Measurements from ENCODE around the genes C4orf17 and MANBA.

- PRO-cap: no peak
CAGE:
- cytosol, long polyA plus RNA: no peak
- long polyA plus RNA: no peak
- nucleus, long polyA plus RNA: no peak
Measured at GRCh38 chr4:98996554-98996857, 985 bp downstream of the METAP1 start.

DNA sequence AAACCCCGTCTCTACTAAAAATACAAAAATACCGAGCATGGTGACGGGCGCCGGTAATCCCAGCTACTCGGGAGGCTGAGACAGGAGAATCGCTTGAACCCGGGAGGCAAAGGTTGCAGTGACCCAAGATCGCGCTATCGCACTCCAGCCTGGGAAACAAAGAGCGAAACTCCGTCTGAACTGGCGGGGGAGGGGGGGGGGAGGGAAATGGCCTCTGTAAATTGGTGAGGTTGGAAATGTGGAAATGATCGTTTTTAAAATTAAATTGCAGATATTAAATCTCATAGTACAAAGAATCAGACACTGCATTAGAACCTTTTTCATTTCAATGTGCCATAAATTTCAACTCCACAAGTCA lies 1.4 kb downstream of the ADH5 start:
- PRO-cap: no peak
CAGE:
- cytosol, long polyA plus RNA: no peak
- long polyA plus RNA: no peak
- nucleus, long polyA plus RNA: no peak

DNA sequence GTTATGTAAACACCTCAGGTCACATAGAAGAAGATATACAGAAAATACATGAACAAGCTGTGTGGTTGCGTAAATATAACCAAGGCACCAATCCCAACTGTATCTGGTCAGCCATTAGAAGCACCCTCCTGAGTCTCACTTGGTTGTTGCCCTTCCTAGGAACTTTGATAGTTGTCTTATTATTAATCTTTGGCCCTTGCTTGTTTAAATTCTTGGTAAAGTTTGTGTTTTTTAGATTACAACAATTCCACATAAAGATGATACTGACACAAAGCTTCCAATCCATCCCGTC lies 11.0 kb upstream of the ADH4 start:
- PRO-cap: no peak
CAGE:
- cytosol, long polyA plus RNA: no peak
- long polyA plus RNA: no peak
- nucleus, long polyA plus RNA: no peak

GRCh38 chr4:99291129-99291709 lies 434 bp upstream of the ADH1A start:
- PRO-cap: no peak
CAGE:
- cytosol, long polyA plus RNA: no peak
- long polyA plus RNA: no peak
- nucleus, long polyA plus RNA: no peak

- PRO-cap: no peak
CAGE:
- cytosol, long polyA plus RNA: no peak
- long polyA plus RNA: no peak
- nucleus, long polyA plus RNA: no peak
Measured at GRCh38 chr4:99310570-99311232, 10.5 kb downstream of the ADH1B start.

DNA sequence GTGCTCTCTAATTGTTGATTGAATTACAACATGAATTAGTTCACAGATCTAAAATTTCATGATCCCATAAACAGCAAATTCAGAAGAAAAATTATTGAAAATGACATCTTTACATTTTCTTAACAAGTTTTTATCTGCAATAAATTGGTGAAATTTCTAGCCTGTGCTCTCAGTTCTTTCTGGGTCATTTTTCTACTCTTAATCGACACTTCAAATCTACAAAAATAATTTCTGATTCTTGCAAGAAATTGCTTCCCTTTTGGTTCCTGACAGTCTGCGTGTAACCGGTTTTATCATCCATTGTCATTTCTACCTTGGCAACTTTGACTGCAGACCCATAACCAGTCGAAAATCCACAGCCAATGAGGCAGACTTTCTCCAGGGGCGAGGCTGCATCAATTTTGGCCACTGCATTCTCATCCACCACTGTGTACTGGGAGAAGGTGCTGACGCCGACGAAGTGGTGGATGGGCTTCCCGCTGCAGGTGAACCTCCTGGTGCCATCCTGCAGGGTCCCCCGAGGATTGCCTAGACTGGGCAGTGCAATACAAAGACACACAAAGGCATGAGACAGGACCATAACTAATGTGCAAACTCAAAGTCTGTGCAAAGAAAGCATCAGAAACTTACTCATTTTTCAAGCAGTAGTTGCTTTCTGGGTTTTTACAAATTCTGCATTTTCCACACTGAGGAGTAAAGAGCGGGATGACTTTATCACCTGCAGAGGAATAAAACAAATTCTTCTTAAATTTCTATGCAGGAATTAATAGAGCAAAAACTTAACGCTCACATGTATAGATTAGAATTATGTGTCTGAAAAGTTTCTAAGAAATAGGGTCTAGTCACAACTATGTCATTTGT lies 7.8 kb downstream of the ADH1C start:
- PRO-cap: no peak
CAGE:
- cytosol, long polyA plus RNA: no peak
- long polyA plus RNA: no peak
- nucleus, long polyA plus RNA: no peak

DNA sequence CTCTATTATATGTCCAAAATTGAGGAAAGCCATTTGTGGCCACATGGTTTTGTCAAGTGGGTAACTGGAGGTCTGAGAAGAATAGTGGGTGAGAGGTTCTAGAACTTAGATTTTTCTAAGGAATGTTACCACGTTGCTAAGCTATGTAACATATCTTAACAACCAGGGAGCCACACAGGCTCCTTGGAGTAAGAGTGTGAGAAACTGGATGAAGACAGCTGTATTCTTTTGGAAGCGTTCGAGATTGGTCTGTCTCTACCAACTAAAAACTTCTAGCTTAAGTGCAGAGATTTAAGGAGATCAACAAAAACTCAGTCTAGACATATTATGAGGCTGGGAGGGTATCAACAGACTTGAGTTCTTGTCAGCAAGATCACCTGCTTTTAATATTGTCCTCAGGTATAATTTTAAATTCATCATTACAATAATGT lies at the start of gene C4orf17:
C4orf17 (plus strand) TSS at position 148 of the 431 bp plus-strand sequence.
- PRO-cap: no peak
CAGE:
- cytosol, long polyA plus RNA: no peak
- long polyA plus RNA: no peak
- nucleus, long polyA plus RNA: no peak

- PRO-cap: bidirectional peak, plus-strand start at chr4:99949271, minus-strand start at chr4:99949059
CAGE:
- cytosol, long polyA plus RNA: no peak
- long polyA plus RNA: no peak
- nucleus, long polyA plus RNA: no peak
Measured at GRCh38 chr4:99948721-99949430, 1.2 kb downstream of the H2AZ1 start.

- PRO-cap: no peak
CAGE:
- cytosol, long polyA plus RNA: no peak
- long polyA plus RNA: no peak
- nucleus, long polyA plus RNA: no peak
Measured at GRCh38 chr4:101279412-101279914, 67.9 kb downstream of the PPP3CA start.

- PRO-cap: no peak
CAGE:
- cytosol, long polyA plus RNA: no peak
- long polyA plus RNA: no peak
- nucleus, long polyA plus RNA: no peak
Measured at GRCh38 chr4:101345095-101345606, 2.2 kb downstream of the PPP3CA start.

GRCh38 chr4:102541303-102541827 lies 40.2 kb downstream of the NFKB1 start:
- PRO-cap: no peak
CAGE:
- cytosol, long polyA plus RNA: no peak
- long polyA plus RNA: no peak
- nucleus, long polyA plus RNA: no peak

DNA sequence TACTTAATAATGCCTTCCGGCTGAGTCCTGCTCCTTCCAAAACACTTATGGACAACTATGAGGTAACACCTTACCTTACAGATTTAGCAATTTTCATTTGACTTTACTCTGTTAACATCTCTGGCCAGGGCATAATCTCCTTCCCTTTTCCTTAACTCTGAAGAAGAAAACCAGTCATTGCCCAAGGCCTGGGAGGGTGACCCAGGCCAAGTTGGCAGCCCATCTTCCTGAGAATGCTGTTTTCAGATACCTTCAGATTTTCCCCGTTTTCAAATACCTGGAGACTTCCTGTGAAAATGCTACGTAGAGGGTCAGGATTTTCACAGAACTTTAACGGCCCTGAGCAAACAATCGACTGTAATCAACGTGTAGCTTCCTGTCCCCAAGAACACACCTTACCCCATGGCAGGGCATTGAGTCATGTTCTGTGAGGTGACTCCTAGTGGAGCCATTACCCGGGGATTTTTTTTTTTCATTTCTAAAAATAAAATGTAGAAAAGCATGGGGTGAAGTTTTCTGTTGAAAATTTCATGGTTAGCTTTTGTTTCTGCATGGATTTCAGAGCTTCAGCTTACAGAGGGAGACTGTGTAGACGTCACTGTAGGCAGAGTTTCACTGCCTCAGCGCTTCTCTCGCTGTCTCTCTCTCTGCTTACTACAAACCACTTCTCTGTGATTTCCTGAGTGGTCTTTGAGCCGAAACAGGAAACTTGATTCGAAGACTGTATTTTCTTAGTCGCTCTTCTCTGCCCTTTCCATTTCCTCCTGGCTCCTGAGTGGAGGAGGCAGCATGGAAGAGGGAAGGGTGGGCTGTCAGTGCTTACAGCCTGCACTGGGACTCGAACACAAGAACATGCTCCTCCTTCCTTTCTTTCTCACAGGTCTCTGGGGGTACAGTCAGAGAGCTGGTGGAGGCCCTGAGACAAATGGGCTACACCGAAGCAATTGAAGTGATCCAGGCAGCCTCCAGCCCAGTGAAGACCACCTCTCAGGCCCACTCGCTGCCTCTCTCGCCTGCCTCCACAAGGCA lies 111.7 kb downstream of the NFKB1 start:
- PRO-cap: no peak
CAGE:
- cytosol, long polyA plus RNA: no peak
- long polyA plus RNA: no peak
- nucleus, long polyA plus RNA: no peak

GRCh38 chr4:102620424-102621518 lies 119.6 kb downstream of the NFKB1 start:
- PRO-cap: no peak
CAGE:
- cytosol, long polyA plus RNA: no peak
- long polyA plus RNA: no peak
- nucleus, long polyA plus RNA: no peak

DNA sequence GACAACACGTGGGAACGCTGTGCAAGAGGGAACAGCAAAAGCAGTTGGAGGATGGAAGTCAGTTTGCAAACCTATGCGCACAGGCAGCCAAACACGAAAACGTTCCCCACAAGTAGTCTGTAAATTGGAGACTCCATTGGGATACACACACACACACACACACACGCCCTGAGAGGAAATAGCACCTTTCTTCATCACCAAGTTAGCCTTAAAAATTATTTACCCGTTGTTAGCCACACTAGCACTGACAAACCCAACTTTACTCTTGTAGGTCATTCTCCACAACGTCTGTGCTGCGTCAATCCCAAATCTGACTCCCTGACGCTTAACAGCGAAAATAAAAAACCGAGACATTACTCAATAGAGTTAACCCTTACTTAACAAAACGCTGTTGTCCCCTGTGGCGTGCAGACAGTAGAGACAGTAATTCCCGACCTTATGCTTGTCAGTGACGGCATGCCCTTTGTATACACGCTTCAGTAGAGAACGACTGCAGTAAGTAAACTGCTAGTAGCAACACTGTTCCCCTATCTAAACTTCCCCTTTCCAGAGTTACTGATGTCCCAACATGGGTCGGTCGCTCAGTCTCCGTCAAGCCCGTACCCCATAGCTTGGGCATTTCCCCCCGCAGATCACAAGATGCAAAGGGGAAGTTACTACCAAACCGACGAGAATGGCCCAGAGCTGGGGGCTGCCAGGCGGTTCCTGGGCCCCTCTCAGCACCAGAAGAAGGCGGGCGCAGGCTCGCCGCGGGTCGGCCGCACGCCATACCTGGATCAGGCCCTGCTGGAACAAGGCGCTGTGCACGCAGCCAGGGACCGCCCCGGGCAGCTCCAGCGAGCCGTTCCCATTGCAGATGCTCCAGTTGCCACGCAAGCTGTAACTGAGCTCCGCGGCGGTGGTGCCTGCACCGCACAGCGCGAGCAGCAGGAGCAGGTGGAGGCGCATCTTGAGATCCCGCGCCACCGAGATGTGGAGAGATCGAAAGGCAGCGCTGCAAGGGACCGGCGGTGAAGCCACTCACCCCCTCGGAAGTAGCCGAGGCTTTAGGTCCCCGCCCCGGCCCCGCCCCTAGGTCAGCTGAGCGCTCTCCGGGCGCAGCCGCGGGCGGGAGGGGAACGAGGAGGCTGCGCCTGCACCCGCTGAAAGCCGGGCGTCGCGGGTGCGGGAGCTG lies at the start of gene MANBA:
MANBA (minus strand) TSS at position 1,022 of the 1,174 bp plus-strand sequence.
- PRO-cap: bidirectional peak, plus-strand start at position 1,083 of the sequence, minus-strand start at position 793 of the sequence
CAGE:
- cytosol, long polyA plus RNA: no peak
- long polyA plus RNA: no peak
- nucleus, long polyA plus RNA: start-site peak on the minus strand centred at position 1,025 of the sequence, 71 bp wide, 87 and 34 reads in 2 replicates

DNA sequence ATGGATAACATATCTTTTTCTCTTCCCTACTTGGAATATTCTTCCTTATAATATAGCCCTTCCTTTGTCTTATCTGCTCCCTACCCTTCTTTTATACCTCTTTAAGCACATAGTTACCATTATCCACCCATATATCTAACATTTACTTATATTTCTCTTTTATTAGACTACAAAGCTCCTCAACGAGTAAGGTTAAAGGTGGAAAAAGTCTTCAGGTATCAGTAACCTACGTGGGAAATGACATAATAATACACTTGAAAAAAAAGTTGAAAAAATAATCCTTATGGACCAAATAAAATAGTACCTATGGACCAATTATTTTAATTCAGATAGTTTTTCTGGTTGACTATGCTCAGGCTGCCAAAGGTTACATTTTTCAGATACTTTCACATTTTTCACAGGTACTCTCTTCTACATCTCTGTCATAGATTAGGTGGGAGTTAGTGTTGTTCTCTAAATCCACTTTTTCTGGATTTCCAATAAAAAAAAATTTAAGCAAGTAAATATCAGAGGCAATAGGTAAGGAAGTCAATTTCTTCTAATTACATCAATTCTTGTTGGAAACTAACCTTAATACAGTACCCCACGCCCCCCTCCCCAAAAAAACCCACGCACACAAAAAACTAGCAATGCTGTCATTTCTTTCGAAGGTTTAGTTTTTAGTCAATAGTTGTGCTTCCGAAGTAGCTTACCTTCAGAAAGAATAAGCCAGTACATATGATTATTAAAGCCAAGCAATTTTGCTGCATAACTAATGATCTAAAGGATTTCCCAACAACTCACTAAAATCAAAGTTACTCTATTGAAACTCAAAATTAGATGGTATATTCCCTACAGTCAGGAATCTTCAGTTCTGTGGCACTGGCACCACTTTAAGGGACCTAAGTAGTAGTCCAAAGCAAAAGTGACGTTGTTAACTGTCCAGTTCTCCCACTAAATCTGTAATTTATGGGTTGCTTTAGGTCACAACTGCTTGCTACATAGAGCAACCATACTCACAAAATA lies 20.8 kb downstream of the UBE2D3 start:
- PRO-cap: no peak
CAGE:
- cytosol, long polyA plus RNA: no peak
- long polyA plus RNA: no peak
- nucleus, long polyA plus RNA: start-site peak on the minus strand centred at position 275 of the sequence, 390 bp wide, 14 and 50 reads in 2 replicates

DNA sequence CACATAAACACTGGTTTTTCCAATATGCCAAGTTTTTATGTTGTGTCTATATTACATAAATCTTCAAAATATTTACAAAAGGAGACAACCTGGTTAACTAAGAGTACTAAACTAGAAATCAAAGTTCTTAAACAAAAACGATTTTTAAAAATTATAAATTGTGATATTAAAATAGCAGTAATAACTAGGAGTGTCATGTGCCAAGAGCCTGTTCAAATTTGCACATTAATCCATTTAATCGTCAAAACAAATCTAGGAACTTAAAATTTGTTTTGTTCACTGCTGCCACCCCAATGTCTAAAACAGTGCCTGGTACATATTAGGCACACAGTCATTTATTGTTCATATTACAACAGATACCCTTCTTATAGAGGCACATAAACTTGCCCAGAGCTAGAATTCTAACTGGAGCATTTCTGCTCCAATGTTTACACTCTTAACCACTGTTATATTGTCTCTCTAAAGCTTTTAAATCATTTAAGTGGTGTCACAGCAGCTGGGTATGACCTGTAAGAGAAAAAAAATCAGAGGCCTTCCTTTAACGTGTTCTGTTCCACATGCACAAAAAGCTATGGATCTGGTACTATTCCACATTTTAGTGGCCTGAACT lies 3.1 kb downstream of the UBE2D3 start:
- PRO-cap: no peak
CAGE:
- cytosol, long polyA plus RNA: no peak
- long polyA plus RNA: no peak
- nucleus, long polyA plus RNA: no peak

GRCh38 chr4:102867603-102867917 lies 1.2 kb upstream of the CISD2 start:
- PRO-cap: no peak
CAGE:
- cytosol, long polyA plus RNA: no peak
- long polyA plus RNA: no peak
- nucleus, long polyA plus RNA: no peak

- PRO-cap: no peak
CAGE:
- cytosol, long polyA plus RNA: no peak
- long polyA plus RNA: no peak
- nucleus, long polyA plus RNA: no peak
Measured at GRCh38 chr4:103422924-103423619, 224.9 kb upstream of the CENPE start.

DNA sequence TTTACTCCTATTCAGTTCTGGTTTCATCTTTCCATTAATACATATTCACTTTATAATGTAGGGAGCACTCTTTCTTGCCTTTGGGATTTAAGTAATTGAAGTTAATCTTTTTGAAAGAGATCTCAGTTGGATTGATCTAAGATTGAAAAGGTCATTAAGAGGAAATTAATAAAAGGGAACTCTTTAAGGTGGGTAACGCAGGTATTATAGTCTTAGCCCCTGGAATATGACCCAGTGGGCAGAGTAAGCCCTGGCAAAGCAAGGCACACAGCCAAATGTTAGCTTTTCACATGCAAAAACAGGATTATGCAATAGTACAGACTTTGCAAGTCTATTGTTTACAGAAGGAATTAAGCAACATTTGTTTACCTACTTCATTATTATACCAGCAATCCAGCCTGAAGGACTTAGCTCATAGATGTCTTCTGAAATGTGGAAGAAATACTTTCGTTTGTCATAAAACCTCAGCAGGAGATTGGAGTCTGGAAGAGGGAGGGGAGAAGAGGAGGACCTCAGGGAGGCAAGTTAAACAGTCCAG lies 226.6 kb upstream of the CENPE start:
- PRO-cap: no peak
CAGE:
- cytosol, long polyA plus RNA: no peak
- long polyA plus RNA: no peak
- nucleus, long polyA plus RNA: no peak

DNA sequence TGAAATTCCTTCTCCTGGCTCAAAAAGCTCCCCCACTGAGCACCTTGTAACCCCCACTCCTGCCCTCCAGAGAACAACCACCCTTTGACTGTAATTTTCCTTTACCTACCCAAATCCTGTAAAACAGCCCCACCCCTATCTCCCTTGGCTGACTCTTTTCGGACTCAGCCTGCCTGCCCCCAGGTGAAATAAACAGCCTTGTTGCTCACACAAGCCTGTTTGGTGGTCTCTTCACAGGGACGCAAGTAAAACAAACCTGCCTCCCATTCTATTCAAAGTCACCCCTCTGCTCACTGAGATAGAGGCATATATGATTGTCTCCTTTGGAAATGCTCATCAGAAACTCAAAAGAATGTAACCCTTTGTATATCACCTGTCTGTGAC lies 227.0 kb upstream of the TACR3 start:
- PRO-cap: no peak
CAGE:
- cytosol, long polyA plus RNA: no peak
- long polyA plus RNA: no peak
- nucleus, long polyA plus RNA: no peak